ENCODE measurements around the gene ARMC8.

DNA sequence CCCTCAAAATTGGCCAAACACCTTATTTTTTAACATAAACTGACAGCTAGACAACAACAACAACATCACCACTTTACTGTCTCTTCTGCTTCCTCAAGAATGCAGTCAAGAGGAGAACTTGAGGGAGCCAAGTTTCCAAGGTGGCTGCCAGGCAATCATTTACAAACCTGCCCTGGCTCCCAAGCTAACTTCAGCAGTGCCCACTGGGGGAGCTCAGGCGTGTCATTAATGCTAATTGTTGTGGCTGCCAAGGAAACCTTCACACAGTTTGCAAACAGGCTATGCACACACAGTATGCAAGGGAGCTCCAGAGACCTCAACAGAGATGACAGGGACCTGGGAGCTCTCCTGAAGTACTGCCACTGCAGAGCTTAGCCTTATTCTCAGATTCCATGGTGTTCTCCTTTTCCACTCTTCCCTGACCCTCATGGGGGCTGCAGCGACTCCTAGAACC is 2.1 kb downstream of the DZIP1L start:
- RAMPAGE, total RNA = no peak

GRCh38 chr3:138136872-138137357 is 4.7 kb upstream of the A4GNT start:
- RAMPAGE, total RNA = no peak

- RAMPAGE, total RNA = no peak
Observed at GRCh38 chr3:138161752-138162469, 12.8 kb downstream of the DBR1 start.

- RAMPAGE, total RNA = no peak
Observed at GRCh38 chr3:138187118-138187473, at the start of gene ARMC8. TSS of gene ARMC8 (plus strand) at chr3:138187301.

DNA sequence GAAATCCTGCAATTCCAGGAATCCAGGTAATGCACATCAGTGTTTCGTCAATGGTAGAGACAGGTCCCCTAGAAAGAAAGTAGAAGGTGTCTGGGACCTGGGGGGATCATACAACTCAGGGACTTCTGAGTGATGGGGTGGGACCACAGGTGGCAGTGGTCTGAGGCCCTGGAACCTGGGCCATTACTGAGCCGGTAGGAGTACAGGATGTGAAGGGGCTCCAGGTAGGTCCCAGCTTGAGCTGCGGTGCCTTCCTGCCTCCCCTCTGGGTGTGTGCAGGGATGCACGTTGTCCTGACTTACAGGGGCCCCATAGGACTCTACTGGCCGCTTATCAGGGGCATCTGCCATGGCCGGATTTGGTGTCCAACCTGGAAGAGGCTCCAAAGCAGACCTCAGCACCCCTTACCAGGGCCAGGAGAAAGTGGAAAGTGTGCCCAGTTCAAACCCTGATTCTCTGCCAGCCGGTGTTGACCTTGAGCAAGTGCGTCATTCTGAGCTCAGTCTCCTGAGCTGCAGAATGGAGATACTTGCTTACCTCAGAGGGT is 35.6 kb upstream of the ESYT3 start:
- RAMPAGE, total RNA = no peak

DNA sequence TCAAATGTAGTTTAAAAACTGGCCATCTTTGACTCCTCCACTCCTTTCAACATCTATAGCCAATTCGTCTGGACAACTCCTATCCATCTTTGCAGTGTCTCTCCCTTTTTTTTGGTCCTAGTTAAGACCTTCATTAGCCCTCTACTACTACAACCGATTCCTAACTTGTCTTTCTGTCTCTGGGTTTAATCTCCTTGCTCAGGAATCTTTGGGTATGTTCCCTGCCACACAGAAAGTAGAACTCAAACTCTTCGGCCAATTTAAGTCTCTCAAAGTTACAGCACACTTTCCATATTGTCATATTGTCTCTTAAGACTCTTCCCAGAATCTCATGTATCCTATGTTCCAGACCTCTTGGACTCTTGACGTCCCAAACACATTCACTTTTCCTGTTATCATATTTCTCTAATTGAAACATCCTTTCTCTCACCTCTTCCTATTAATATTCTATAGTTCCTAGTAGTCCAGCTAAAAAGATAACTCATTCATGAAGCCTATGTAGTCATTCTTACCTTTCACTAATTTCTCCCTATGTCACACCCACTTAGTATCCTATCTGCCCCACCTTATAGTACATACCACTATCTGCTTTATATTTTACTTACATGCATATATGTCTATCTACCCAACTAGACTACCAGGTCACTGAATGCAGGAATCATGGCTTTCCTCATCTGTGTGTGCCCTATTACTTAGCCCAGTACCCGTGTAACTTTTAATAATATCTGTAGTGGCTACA is 59.1 kb downstream of the CEP70 start:
- RAMPAGE, total RNA = no peak

DNA sequence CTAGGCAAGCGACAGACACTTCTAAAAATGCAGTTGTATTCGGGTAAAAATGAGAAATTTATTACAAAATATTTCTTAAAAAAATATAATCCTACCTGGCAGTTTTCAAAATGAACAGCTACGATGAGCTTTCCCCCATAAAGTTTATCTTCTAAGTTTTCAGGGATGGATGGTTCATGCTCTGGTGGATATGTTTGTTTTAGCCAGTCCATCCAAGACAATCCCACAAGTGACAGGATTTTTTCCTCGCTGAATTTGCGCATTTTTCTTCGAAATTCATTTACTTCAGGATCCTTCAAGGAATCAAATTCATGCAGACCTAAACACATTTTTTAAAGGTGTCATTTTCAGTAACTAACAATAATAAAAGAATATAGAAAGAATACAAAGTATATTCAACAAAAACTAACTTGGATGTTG is 92.3 kb downstream of the PIK3CB start:
- RAMPAGE, total RNA = no peak

GRCh38 chr3:138799912-138800286 is 34.8 kb downstream of the PIK3CB start:
- RAMPAGE, total RNA = no peak

- RAMPAGE, total RNA = no peak
Observed at GRCh38 chr3:138916842-138917211, 30.1 kb downstream of the FOXL2 start.

- RAMPAGE, total RNA = no peak
Observed at GRCh38 chr3:138939239-138940377, 7.3 kb downstream of the FOXL2 start.

DNA sequence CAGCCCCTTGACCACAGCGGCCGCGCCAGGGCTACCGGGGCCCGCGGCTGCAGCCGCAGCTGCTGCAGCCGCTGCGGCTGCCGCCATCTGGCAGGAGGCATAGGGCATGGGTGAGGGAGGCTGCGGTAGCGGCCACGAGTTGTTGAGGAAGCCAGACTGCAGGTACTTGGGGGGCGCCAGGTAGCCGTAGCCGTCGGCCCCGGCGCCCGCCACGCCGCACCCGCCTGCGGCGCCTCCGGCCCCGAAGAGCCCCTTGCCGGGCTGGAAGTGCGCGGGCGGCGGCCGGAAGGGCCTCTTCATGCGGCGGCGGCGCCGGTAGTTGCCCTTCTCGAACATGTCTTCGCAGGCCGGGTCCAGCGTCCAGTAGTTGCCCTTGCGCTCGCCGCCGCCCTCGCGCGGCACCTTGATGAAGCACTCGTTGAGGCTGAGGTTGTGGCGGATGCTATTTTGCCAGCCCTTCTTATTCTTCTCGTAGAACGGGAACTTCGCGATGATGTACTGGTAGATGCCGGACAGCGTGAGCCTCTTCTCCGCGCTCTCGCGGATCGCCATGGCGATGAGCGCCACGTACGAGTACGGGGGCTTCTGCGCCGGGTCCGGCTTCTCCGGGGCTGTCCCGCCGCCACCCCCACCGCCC is 840 bp downstream of the FOXL2 start:
- RAMPAGE, total RNA = no peak

- RAMPAGE, total RNA = no peak
Observed at GRCh38 chr3:138947535-138948252, 677 bp downstream of the FOXL2NB start.

DNA sequence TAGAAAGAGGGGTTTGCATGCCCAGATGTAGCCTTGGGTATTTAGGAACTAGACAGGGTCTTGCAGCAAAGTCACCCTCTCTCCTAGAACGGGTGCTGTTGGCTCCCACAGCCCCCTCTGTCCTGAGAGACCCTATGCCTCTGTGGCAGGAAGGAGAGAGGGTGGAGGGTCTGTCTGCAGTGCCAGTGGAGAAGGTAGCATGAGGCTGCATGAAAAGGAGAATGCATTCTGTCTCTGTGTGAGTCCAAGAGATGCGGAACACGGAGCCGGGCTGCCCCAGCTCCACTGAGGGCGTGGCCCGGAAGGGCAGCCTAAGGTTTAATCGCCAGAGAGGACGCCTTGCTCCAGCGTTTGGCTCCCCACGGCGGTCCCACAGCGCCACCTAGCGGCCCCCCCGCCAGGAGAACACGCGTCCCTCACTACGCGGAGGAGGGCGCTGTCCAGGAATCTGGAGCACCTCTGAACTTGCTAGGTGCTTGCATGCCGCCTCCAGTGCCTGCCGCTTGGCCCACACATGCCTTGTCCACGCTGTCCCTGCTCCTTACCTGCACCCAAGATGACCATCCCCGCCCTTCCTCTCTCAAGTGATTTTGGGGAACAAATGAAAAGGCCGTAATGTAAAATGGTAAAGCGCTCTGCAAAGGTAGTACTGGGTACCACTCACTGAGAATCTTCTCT is 14.5 kb upstream of the MRPS22 start:
- RAMPAGE, total RNA = no peak

GRCh38 chr3:140386247-140386796 is 291.5 kb upstream of the TRIM42 start:
- RAMPAGE, total RNA = no peak

DNA sequence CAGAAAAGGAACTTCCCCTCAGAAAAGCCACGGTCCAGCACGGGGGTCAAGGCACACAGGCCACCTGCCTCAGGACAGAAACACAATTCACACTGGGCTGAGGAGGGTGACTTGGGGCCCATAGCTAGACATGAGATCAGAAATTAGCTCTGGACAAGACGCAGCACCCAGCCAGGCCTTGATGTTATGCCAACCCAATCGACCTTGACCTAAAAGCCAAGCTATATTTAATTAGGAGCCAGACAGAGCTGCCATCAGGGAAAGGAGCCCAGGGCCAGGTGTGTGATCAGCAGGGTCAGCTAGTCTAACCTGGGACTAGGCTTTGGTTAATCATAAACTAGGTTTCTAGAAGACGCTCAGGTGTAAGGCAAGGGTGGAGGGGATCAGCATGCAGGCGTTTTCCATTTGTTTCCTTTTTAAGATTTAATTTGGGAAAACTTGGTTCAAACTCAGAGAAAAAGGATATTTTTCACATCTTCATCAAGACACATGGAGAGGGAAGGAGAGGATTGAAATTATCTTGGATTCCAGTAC is 23.8 kb upstream of the SLC25A36 start:
- RAMPAGE, total RNA = no peak

GRCh38 chr3:141052332-141053129 is 1.4 kb downstream of the SPSB4 start:
- RAMPAGE, total RNA = no peak

DNA sequence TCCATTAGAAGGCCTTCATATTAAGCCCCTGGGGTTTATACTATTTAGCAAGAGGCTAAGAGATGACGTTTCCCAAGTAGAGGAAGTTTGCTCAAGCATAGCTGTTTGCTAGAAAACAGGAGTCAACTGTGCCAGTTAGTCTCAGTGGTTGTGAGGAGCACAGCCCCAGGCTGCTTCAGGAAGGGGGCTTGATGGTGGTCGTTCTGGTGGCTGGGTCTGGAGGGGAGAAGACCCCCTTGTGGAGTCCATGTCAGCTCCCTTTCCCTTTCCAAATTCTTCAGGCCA is 64.8 kb downstream of the SPSB4 start:
- RAMPAGE, total RNA = no peak

DNA sequence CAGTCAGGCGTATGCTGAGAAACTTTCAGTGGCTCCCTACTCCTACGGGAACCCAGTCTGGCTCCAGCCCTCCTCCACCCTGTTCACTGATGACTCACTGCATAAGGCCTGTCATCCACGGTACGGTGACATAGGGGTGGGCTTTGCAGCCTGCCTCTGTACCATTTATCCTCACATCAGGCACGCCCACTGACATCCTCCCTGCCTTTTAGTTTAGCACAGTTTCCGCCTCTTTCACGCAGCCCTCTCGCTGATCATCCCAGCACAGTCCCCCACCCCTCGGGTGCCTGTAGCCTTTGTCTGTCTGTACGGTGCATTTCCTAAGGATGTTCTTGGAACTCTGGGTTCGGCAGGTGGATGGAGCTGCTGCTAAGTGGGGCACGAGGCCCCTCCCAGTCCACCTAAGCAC is 11.7 kb downstream of the PXYLP1 start:
- RAMPAGE, total RNA = no peak

- RAMPAGE, total RNA = no peak
Observed at GRCh38 chr3:141361211-141361449, 7.2 kb upstream of the ZBTB38 start.

DNA sequence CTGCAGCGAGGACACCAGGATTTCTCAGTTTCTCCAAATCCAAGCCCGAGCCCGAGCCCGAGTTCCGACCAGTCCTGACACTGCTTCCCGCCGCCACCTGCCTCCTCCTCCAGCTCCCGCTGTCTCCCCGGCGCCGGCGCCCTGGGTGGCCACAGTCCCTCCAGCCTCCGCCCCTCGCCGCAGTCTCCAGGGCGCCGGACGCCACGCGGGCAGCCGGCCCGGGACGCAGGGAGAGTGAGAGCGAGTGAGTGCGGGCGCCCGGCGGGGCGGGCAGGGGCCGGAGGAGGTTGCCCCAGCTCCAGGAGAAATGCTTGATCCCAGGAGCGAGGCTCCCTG is 78.0 kb upstream of the RNF7 start:
- RAMPAGE, total RNA = no peak

Measured in foreskin keratinocyte (primary cell).